Osteocyte (in vitro differentiated cells): Measurements from ENCODE around the genes OR5AN1, OSBP, MS4A3, PRPF19, TMEM132A and CD6.

GRCh38 chr11:59175282-59175637, 3.3 kb downstream of the DTX4 start:
- PRO-cap = no peak

GRCh38 chr11:59198010-59198447, 14.7 kb downstream of the MPEG1 start:
- PRO-cap = no peak

- PRO-cap = no peak
Observed at GRCh38 chr11:59267970-59268396, 55.3 kb upstream of the MPEG1 start.

- PRO-cap = no peak
Observed at GRCh38 chr11:59272934-59273948, 60.5 kb upstream of the MPEG1 start.

GRCh38 chr11:59358605-59359075, at the start of gene OR5AN1:
TSS of gene OR5AN1 (plus strand) at chr11:59358895.
- PRO-cap = no peak

- PRO-cap = no peak
Observed at GRCh38 chr11:59576780-59577108, 38.8 kb downstream of the OSBP start.

GRCh38 chr11:59614915-59615976, at the start of gene OSBP:
TSS of gene OSBP (minus strand) at chr11:59615774.
- PRO-cap = bidirectional peak, plus-strand start at chr11:59616149, minus-strand start at chr11:59615679

GRCh38 chr11:59644413-59644885, 24.4 kb downstream of the PATL1 start:
- PRO-cap = no peak

- PRO-cap = no peak
Observed at GRCh38 chr11:59800604-59801520, 9.7 kb downstream of the MRPL16 start.

- PRO-cap = no peak
Observed at GRCh38 chr11:60056547-60056975, at the start of gene MS4A3. TSS of gene MS4A3 (plus strand) at chr11:60056665.

GRCh38 chr11:60285324-60285792, 4.9 kb downstream of the MS4A4A start:
- PRO-cap = no peak

DNA sequence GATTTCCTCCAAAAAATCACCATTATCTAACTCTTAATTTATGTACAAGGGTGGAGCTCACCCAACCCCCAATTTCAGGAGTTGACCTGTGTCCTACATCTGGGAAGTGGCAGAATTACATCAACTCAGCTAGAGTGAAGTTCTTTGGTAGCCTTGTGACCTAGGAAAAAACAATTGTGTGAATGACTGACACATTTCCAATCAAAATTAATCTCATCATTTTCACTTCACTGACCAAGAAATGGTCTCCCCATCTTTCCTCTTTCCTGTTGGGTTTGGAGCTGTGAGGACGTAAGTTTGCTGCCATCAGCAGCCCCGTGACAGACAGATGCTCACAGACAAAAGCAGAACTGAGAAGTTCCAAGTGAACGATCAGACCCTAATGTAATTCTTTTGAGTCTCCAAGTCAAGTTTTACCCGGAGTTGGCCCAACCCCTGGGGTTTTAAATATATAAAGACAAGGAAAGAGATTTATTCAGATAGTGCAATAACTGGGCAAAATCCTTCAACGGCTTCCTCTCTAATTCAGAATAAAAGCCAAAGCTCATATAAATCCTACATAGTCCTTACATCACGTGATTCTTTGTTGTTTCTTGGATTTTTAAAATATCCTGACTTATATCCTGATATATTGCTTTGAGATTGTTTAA, 16.4 kb upstream of the MS4A6E start:
- PRO-cap = no peak

- PRO-cap = bidirectional peak, plus-strand start at chr11:60906823, minus-strand start at chr11:60906542
Observed at GRCh38 chr11:60906259-60906998, at the start of gene PRPF19. TSS of gene PRPF19 (minus strand) at chr11:60906585.

DNA sequence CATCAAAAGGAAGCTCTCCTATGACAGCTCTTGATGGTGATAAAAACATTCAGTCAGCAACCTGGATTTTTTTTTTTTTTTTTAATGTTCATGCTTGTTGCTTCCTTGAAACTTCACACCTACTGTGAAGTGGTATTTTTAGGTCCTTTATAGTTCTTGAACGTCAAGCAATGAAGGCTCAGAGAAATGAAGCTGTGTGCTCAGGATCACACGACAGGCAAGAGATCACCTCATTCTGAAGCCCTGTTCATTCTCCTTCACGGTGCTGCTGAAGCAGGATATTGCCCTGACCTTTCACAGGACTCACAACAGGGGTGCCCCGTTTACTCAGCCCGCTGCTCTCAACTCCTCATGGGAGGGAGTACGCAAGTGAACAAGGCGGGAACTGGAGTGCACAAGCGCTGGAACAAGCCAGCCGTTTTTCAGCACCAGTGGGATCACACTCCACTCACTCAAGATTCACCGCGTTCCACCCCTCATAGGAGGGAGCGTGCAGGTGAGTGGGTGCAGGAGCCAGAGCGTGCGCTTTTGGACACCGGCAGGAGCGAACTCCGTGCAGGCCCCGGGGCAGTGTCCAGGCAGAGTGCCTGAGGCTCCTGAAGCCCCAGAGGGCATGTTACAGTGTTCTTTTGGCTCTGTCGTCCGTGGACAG, 1.5 kb upstream of the TMEM109 start:
- PRO-cap = no peak

DNA sequence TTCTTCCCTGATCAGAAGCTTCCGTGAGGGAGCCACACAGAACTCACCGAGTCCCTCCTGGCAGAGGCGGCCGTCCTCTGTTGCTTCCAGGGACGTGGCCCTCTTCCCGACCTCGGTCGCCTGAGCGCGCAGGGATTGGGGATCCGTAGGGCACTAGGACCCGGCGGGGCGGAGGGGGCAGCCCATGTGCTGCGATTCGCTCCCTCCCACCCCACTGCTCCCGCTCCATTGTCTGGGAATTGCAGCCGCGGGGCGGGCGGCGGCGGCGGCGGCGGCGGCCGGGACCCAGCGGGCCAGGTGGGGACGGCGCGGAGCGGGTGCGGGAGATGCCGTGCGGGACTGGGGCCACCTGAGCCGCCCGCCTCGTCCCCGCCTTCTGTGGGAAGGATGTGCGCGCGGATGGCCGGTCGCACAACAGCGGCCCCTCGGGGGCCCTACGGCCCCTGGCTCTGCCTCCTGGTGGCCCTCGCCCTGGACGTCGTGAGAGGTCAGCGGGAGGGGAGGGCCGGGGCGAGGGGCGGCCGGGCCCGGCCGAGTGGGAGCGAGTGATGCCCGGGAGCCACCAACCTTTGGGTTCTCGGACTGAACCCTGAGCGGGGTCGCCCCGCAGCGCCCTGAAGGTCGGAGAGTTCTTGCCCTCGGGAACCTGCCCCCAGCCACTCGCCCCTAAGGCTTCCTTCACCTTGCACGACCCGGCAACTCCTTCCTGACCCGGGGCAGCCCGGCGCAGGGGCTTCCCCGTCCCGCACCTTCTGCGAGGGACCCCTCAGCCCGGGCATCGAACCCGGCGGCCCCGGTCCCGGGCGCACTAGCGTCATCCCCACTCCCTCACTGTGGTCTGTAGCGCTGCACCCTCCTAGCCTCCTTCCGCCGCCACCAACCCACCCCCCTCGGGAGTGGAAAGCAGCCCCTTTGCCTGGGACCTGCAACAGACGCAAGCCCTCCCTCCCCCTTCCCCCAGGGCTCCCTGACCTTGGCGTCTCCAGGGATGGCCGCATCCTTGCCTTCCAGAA, at the start of gene TMEM132A:
Gene TMEM132A, plus strand, starts transcription at position 214 of the 1,013 bp plus-strand sequence.
- PRO-cap = unidirectional peak, plus-strand start at position 228 of the sequence

DNA sequence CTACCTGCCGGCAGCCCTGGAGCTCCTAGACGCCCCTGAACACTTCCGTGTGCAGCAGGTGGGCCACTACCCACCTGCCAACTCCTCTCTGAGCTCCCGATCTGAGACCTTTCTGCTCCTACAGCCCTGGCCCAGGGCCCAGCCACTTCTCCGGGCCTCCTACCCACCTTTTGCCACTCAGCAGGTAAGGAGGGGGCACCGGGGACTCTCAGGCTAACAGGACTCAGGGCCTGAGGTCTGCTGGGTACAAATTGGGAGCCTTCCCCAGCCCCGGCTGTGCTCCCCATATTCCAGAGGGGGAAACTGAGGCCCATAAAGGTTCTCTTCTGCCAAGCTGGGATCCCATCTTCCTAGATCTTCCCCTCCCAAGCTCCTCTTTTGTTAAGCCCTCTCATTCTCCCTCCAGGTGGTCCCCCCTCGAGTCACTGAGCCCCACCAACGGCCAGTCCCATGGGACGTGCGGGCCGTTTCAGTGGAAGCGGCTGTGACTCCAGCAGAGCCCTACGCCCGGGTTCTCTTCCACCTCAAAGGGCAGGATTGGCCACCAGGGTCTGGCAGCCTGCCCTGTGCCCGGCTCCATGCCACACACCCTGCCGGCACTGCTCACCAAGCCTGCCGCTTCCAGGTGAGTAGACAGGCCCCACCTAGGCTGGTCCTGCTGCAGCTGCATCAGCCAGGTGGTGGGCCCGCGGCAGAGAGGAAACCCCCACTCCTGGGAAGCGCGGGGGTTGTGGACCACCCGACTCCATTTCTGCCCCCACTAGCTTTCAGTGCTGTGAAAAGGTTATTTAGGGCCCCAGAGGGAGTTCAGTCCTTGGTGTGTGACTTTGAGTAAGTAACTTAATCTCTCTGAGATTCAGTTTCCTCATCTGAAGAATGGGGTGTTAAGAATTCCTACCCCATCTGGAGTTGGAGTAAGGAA, 3.2 kb downstream of the TMEM132A start:
- PRO-cap = no peak

- PRO-cap = no peak
Observed at GRCh38 chr11:60971213-60972028, at the start of gene CD6. TSS of gene CD6 (plus strand) at chr11:60971680.

- PRO-cap = no peak
Observed at GRCh38 chr11:60974539-60975123, 3.2 kb downstream of the CD6 start.

DNA sequence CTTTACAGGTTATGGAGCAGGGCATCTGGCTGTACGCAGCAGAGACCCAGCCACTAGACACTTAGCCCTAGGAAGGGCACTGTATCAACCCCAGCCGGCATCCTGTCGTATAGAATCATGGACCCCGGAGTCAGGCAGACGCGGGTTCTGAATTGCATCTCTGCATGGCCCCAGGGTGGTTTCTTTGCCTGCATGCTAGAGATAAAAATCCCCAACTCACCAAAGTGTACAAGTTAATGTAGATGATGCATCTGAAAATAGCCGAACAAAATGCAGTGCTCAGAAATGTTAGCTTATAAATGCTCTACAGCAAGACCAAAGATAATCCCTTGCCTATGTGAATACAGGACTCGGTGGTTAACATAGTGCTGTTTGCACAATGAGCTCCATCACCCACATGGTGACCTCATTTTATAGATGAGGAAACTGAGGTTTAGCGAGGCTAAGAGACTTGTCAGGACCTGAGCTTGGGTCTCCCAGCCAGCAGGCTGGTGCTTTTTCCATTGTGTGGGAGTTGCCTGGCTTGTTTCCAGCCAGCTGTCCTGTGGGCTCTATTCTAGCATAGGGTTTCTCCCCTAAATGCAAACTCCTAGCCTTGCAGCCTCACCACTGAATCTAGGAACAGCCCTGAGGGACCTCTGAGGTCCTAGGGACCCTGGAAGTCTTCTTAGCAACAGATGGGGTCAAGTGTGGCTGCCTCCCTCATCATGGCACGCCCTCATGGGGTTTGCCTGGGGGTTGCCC, 7.3 kb downstream of the CD6 start:
- PRO-cap = no peak

GRCh38 chr11:60984099-60984553, 12.6 kb downstream of the CD6 start:
- PRO-cap = no peak